ENCODE data around the gene TSPAN14.

DNA sequence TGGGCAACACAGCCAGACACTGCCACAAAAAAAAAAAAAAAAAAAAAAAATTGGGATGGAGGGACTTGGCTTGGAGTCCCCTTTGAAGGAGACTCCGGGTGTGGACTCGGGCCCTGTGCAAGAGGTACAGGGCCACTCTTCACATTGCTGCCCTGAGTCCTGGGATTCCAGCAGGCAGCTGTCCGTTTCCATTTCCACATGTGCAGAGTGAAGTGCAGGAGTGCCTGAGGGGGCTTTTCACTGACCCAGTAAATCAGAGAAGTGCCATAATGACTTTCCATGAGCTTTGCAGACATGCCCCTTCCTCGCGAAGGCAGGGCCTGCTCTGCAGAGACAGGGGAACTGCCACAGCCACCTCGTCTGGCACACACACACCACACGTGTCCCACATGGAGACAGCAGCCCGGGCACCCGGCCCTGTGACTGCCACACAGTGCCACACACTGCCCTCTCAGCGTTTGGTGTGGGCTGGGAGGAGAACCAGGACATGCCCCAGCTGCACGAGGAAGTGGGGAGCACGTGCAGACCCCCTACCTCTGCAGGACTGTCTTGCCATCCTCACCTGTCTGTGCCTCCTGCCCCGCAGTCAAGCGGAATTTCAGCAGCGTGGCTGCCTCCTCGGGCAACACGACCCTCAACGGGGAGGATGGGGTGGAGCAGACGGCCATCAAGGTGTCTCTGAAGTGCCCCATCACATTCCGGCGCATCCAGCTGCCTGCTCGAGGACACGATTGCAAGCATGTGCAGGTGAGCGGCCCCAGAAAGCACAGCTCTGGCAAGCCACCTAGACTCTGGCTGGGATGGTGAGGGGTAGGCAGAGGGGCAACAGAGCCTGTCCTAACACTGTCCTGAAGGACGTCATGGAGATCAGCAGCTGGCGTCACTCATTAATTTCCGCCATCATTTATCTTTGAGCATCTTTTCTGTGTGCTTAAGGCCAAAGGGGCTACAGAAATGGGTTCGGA is 43.6 kb upstream of the PPIF start:
- RRBS: no CpG with 5 or more reads among the region's 28 CpGs

DNA sequence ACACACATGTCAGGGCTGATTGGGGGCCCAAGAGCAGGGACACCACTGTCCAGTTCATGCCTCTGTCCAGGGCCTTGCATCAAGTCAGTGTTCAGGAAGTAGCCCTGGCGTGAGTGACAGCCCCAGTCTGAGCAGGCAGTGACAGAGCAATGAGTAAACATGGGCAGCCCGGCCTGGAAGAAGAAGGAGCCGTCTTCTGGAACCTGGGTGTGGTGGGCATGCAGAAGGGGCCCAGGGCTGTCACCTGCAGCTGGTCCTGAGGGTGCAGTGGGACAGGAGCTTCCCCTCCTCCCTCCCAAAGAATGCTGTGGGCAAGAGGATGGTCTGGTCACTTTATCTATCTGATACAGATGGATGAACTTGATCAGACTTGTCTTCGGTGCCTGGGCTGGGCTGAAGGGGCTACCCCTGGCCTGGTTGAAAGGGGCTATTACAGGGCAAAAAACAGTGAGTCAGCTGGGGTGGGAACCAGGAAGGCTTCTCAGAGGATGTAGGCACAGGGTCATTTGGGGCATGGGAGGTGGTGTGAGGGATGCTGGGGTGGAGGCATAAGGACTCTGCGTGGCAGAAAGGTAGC is 42.7 kb upstream of the PPIF start:
- RRBS: no CpG with 5 or more reads among the region's 5 CpGs

DNA sequence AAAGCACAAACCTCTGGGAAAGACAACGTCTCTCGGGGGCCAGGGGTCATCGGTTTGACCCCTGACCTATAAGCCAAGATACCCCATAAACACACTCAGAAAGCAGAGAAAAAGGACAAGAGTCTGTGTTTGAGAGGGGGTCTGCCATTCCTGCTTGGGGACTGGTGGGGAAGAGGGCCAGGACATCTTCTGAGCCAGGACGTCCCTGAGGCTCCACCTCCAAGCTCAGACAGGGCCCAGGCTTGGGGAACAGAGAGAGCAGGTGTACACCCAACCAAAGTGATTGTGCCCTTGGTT is 34.0 kb upstream of the PPIF start:
- RRBS: no CpG with 5 or more reads among the region's 4 CpGs

DNA sequence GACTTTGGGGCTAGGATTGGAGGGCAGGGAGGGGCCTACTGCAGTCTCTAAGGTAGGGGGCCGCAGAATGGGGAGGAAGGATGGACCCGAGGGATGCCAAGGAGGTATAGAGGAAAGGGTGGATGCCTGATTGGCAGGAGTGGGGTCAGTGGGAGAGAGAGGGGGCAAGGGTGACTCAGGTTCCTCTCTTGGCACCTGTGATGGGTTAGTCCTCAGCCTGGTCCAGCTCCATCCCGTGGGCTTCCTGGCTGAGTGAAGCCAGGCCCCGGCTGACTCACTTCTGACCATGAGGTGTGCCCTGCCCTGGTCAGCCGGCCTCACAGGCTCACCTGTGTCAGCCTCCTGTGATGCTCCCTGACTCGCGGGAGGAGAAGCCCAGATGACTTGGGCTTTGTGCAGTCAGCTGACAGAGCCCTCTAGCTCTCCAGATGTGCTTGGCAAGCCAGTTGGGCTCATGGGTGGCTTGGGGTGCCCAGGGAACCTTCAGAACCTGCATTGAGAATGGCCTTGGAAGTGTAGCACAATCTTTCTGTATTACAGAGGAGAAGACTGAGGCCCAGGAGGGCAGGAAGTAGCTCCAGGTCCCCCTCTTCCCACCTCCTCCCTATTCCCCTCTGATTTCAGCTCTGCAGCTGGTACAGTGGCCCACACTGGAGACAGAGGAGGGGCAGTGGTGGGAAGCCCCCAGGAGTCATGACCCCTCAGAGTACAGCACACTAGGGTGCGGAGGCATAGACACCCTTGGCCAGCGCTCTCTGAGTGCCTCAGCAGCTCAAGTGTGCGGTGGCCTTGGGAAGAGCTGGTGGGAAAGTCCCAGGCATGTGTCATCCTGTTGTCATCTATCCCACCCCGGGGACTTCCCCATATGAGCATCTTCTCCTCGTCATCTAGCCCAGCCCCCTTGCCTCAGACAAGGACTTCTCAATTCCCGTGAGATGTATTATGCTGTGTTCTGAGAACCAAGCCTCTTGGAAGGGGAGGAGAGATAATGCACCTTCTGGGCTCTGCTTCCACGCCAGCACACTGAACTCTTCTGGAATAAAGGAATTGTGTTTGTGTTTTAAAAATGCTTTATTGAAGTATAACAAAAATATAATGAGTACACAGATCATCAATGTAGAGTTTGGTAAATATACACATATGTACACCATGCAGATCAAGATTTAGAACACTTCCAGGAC is 15.8 kb upstream of the PPIF start:
- RRBS: no CpG with 5 or more reads among the region's 14 CpGs

DNA sequence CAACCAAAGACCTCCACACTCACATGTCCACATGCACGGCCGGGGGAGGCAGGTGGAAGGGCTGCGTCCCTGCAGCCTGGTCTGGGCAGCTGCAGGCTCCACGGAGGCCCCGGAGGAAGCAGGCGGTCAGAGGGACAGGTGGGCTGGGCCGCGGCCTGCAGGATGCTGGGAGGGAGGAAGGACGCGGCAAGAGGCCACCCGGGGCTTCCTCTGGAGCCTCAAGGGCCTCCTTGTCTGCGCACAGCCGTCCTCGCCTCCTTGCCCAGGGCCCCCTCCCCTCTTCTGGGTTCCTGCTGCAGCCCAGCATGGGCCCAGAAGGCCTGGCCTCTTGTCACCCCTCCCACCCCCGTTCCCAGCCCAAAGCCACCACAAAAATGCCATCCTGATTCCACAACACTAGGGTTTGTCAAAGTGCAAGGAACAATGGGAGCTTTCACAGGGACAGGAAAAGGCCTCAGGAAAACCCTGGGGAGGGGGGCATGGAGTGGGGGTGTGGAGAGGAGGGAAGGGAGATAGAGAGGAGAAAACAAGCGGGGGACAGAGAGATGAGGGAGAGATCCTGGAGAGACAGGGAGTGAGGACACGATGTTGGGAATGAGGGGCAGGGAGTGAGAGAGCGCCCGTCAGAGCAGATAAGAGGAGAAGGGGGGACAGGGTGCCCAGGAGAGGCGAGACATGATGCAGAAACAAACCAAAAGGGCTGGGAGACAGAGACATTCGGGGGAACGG is 41.9 kb downstream of the ZCCHC24 start:
- RRBS: 86% methylated on average over 8 of the region's 22 CpGs

- RRBS: no CpG with 5 or more reads among the region's 5 CpGs
Measured at GRCh38 chr10:79425068-79425482, 20.3 kb downstream of the ZCCHC24 start.

- RRBS: 3% methylated on average over 10 of the region's 33 CpGs
Measured at GRCh38 chr10:79445177-79445475, 298 bp downstream of the ZCCHC24 start.

DNA sequence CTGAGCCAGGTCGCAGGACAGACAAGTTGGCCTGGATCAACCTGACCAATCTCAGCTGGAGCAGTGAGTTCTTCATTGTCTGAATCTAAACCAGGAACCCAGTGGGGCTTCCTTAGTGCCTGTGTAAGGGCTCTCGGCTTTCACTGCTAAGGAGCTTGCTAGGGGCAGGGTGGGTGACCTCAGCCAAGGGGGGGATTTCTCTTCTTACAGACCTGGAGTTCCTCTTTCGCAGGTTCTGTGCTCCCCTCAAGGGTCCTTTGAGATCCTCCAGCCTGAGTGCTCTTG is 273 bp upstream of the SFTPA1 start:
- RRBS: no CpG with 5 or more reads among the region's 3 CpGs

GRCh38 chr10:79714811-79715089 is 11.7 kb downstream of the NUTM2B start:
- RRBS: no CpG with 5 or more reads among the region's 3 CpGs

DNA sequence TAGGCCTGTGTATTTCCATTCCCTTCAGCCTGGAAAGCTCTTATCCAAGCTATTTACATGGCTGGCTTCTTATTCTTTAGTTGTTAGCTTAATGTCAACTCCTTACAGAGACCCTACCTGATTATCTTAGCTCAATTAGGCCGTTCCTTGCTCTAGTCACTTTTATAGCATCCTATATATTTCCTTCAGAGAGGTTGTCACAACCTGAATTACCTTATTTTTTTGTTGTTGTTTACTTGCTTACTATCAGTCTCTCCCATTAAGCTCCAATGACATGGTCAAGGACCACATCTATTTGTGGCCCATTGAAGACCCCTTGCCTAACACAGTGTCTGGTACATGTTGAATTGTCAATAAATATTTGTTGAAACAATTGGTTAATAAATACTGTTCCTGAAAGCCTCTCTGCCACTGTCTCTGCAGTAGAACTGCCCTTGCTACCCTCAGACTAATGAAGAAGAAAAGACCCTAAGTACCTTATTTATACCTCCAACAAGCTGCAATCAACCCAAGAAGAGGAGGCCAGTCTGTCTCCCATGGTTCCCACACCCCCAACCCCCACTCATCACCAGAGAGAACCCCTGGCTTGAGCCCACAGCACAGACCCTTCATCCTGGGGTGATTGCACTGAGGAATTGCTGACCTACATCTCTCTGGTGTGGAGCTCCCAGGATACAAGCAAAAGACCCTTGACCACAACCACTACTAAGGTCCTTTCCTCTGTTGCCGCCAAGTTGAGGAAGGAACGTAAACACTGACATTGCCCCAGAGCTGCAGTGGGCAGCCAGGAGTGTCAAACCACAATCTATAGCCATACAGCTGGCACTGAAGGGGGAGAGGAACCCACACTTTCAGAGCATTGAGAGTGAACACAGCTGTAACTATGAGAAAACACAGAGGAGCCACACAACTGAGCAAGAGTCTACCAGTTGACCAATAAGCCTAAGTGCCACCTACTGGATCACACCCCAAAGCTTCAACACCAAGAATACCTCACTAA is 45.2 kb downstream of the NUTM2B start:
- RRBS: no CpG with 5 or more reads among the region's 3 CpGs

DNA sequence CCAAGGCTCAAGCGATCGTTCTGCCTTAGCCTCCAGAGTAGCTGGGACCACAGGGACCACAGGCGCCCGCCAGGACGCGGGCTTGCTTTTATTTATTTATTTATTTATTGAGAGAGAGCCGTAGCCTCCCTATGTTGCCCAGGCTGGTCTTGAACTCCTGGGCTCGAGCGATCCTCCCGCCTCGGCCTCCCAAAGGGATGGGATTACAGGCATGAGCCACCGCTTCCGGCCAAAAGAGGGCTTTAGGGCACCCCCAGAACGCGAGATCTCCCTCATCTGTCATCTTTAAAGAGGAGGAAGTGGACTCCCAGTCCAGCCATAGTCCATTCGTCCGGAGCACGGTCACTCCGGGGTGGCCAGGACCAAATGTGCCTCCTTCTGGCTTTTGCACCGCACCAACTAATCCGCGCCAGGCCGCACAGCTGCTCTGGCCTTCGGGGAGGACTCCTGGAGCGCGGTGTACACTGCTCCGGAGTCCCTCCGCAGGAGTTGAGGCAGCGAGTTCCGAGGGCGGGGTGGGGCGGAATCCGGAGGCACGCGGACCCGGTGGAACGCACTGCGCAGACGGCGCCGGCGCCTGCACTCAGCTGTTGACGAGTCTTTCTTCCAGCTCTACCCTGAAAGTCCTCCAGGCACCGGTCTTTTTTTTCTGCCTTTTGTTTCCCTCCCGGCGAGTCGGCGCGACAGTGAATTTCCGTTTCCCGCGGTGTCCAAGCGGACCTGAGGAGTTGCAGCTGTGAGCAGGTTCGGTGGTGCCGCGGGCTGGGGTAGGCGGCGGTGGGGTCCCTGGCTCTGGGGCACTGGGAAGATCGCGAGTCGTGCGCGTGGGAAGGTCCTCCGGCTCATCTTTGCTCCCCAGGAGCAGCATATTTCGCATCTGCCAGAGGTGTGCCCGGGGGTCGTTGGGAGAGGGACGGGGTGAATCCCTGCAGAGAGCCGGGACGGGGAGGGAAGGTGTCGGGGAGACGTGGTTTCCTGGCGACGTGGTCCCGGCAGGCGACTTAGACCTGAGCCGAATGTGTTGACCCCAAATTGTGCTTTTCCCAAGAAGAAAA is 44.3 kb downstream of the SFTPD start:
- RRBS: 6% methylated on average over 17 of the region's 77 CpGs

- RRBS: no CpG with 5 or more reads among the region's 4 CpGs
Measured at GRCh38 chr10:80147789-80148315, 15.3 kb downstream of the PLAC9 start.

DNA sequence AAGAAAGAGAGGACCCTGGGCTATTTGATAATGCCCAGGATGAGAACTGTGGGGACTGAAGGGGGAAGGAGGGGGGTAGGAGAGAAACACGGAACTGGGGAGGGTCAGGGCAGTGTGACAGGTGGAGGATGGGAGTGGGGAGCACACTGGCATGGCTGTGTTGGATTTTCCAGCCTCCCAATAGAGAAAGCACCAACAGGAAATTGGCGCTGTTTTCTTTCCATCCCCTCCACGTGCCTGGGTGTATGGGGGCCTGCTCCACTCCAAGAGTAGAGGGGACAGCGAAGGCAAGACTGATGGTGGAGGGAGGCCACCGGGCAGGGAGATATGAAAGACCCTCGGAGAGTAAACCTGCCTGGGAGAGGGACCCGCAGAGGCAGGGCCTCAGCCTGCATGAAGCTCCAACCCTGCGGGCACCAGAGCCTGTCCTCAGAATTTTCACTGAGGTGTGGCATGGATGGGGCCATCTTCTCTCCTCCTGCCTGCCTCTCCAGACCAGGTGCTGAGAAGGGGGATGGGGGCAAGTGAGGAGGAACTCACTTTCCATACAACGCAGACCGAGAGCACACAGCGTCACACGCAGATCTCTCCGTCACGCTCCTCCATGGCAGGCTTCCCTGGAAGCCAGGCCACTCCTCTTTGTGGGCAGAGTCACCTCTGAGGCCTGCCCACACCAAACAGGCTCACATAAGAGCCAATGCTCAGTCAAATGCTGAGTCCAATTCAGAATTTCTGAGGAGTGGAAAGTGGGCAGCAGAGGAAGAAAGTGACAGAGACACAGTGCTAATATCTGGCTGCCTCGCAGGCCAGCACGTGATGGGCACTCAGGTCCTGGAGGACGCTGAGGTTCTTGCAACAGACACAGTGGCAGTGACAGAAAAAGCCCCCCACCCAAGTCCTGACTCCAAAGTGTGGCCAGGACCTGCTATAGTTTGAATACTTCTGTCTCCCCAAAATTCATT is 18.8 kb downstream of the ANXA11 start:
- RRBS: no CpG with 5 or more reads among the region's 17 CpGs

DNA sequence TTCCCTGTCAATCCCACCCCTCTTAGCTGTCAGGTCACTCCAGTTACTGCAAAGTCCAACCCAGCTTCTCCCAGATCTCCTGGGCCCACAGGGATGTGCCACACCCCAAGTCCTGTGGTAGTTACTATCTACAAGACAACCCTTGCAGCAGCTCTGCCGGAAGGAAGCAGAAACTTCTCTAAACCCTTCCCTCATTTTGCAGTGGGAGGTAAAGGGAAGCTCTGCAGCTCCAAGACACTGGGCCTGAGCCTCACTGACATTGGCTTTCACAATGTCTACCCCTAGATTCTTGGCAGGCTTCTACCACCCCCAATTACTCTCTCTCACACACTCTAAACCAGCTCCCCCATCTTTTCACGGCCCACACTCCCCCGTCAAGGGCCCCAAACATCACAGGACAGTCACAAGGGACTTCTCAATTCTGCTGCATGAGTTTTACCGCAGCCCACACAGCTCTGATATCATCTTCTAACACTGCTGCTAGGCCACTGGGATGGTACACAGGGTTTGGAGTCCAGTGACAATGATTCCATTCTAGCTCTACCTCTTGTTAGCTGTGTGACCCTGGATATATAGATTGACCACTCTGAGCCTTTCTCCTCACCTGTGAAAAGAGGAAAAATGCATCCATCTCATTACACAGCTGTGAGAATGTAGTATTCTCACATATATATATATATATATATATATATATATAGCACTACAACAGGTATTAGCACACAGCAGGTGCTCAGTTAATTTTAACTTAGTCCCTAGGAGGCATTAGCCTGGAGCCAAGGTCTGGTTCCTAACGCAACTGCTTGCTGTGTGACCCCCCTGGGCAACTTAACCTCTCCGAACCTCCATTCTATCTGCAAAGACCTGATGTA is 17.3 kb downstream of the ANXA11 start:
- RRBS: no CpG with 5 or more reads among the region's 6 CpGs

GRCh38 chr10:80207818-80208483 is 2.6 kb upstream of the ANXA11 start:
- RRBS: no CpG with 5 or more reads among the region's 14 CpGs

DNA sequence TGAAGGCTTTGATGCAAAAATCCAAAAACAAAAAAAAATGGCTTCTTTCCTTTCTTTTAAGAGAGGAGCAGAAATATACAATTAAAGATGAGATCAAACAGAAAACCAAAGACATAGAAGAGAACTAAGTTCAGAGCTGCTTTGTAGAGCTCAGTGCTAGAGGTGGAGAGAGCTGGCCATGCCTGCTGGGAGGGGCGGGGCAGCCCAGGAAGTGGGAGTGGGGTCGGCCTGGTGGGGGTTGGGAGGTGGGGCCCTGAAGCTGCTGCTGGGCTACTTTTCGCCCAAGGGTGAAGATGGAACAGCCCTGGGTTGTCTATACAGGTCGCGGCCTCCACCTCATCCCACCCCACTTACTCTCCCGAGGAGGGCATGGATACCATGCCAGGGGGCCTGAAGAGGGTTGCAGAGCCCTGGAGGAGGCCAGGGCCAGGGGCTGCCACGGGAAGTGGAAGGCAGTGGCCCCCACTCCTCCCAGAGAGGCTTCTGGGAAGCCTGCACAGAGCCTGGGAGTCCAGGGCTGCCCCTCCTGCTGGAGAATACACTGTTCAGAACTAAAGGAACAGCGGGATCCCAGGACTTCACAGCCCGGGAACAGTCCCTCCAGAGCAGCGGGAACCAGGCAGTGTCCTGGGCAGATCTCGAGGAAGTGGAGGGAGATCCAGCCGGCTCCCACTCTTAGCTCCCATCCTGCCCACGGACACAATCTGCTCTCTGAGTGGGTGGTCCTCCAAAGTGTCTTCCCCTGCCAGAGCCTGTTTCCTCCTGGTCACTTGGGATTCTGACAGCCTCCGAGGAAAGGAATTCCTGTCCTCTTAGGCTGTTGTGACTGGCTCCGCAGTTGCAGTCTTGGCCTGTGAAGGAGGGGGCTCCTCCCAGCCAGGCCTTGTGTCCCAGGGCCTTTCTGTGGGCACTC is 23.6 kb downstream of the MAT1A start:
- RRBS: 86% methylated on average over 4 of the region's 15 CpGs

- RRBS: no CpG with 5 or more reads among the region's 4 CpGs
Measured at GRCh38 chr10:80357375-80357599, 706 bp downstream of the DYDC2 start.

DNA sequence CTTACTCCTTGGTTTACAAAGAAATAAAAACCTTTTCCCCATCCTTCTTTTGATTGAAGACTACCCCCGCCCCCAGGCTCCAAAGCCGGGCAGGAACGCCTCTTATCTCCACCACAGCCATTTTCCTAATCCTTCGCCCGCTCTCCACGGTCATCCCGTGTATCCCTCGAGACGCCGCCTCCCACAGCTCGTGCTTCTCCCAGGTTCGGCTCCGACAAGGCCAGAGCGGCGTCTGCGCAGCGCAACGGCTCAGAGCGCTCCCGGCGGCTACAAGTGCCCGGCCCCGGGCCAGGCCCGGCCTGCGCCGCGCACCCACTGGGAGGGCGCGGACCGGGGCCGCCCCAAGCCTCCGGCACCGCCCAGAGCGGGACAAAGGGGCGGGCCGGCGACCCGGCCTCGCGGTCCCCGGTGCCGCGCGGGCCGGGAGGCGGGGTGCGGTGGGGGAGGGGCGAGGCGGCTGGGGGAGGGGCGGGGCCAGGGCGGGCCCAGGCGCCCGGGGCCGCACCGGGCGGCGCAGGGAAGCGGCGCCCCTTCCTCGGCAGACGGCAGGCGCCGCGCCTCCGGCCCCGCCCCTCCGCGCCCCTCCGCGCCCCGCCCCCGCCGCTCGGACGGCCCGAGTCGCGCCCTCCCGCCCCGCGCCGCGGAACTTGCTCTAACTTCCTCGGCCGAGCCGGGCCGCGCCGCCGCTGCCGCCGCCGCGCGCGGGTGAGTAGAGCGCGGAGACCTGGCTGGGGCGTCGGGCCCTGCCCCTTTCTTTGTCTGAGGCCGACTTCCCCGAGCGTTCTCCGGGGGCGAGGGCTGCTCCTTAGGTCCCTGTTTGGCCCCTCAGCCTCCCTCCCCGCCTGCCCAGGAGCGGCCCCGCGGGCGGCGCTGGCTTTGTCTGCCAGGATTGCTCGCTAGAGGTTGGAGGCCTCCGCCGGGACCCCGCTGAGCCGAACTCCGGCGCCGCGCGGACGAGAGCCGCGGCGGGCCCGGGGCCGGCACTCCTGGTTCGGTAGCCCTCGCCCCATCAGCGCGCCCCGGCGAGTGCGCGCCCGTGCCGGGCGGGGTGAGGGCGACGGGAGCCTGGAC is at the start of gene TSPAN14:
Gene TSPAN14 (plus strand): TSS at position 644 of the 1,071 bp plus-strand sequence.
- RRBS: 4% methylated on average over 59 of the region's 140 CpGs

DNA sequence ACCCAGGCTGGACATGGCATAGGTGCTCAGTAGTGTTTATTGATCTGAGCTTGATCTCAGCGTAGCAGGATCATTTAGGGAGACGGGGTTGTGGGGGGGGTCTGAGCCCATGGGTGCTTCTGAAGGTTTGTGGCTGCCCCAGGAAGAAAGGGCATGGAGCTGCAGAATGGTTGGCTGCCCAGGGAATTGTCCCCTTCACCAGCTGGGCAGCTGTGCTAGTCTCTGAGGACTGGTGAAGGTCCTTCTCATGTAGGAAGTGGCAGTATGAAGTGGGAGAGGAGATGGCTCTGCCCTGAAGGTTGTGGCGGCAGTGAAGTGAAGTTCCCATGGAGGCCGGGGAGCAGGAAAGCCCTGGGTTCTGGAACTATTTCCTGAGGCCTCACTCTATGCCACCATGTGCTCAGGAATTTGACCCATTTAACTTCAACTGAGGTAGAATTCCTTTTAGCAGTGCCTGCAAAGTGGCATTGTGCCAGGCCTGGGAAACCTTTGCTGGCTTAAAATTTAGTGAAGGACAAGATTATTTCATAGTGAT is 2.1 kb downstream of the TSPAN14 start:
- RRBS: no CpG with 5 or more reads among the region's 4 CpGs

Data from OVCAR3 (cell line).